Trachea (tissue), 1 donor: ENCODE data around the gene GNPAT.

DNA sequence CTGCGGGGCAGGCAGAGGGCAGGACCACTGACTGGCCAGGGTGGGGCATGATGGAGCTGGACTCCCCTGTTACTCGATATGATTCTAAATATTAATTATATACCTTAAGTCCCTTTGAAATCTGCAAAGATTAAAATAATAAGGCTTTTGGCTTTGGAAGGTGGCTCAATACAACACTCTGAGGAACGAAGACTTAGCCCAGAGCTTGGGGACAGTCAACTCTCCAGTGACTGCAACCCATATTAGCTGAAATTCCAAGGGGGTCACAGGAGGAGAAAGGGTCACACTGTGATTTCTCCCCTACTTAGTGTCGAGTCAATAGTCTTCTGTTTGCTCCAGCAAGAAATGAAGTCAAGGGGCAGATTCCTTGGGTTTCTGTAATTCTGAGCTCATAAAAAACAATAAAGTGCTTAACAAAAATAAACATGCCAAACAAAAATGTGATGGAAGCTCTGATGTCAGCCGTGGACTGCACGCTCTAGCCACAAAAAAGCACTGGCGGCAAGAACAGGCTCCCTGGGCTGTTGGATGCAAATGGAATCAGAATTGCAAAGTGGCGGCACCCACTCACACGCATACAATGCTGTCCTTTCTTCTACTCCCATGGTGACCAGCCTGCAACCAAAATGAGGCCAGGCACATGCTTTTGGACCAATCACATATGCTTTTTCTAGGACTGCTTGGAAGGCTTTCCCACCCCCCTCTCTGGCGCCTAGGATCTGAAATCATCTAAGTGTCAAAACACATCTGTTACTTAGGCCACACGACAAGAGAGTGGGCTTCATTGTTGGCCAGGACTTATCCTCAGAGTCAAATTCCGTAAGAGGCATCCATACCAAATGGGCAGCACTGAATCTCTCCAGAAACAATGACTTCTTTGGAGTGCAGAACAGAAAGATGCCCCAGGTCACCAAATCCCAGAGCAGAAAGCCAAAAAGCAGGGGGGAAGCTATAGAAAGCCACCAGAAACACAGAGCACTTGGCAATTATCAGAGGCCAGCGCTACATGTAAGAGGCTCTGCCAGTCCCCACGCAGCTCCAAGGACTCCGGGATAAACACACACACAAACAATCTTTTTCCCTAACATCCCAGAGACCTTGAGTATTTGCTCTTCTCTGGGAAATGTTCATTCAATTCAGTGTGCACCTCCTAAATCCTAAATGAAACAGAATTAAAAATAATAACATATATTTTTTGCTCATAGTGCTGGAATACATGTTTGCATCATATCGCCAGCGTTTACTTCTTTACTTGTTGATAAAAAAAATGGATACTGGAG lies 9.2 kb downstream of the C1orf198 start:
- PRO-cap = no peak

GRCh38 chr1:230938115-230938947 lies 40.3 kb downstream of the TTC13 start:
- PRO-cap = no peak

GRCh38 chr1:230999712-231000764 lies 21.1 kb downstream of the ARV1 start:
- PRO-cap = no peak

- PRO-cap = no peak
Measured at GRCh38 chr1:231038951-231040031, 763 bp downstream of the FAM89A start.

DNA sequence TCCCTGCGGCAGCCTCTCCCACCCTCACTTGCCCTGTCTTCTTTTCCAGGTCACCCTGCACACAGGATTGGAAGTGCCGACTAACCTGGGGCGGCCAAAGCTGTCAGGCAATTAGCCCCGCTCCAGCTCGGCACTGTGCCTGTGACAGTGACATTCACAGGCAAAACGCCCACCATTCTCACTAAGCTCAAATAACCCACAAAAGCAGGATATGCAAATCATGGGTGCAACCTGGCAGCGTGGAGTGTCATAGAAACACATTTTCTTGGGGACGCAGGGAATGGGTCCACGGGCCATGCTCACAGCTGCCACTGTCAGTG lies 25.7 kb downstream of the C1orf131 start:
- PRO-cap = no peak

GRCh38 chr1:231232758-231233437 lies 8.1 kb downstream of the C1orf131 start:
- PRO-cap = no peak

- PRO-cap = bidirectional peak, plus-strand start at chr1:231241223, minus-strand start at chr1:231241112
Measured at GRCh38 chr1:231240991-231241949, at the start of gene GNPAT. Gene GNPAT (plus strand): TSS chr1:231241212.

DNA sequence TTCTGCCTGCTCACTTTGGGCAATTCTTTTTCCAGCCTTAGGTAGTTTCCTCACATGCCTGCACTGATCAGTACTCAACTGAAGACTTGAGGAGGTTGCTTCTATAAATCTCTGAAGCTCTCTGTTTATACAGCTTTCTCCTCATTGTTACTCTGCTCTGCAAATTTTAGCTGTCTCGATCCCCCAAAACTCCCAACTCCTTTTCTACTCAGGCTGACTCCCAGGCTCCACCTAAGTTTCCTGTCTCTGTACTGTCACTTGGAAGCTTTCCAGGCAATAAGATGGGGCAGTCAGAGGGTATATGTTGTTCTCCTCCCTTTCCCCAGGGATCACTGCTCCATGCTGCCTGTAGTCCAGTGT lies 13.3 kb downstream of the TSNAX start:
- PRO-cap = unidirectional peak, minus-strand start at position 158 of the sequence

GRCh38 chr1:231684672-231685354 lies 58.2 kb downstream of the DISC1 start:
- PRO-cap = no peak

DNA sequence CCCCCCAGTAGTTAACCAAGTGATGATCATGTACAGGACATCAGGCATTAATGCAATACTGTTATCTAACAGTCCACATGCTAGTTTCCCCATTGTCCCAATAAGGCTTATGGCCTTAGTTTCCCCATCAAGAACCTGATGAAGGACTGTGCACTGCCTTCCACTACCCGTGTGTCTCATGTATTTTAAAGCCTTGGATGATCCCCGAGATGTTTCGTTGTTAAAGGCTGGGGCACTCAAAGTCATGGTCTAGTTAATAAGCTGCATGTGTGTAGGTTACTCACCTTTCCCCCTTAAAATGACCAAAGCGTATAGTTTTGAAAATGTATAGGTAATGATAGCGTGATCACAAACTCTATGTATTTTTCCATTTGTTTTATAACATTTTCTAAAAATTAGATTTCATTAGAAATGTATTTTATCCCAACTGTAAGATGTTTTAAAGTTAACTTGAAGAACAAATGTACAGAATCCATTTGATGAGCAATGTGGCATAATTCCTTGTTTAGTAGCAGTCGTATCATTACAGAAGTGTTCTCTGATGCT lies 195.0 kb downstream of the SIPA1L2 start:
- PRO-cap = no peak

DNA sequence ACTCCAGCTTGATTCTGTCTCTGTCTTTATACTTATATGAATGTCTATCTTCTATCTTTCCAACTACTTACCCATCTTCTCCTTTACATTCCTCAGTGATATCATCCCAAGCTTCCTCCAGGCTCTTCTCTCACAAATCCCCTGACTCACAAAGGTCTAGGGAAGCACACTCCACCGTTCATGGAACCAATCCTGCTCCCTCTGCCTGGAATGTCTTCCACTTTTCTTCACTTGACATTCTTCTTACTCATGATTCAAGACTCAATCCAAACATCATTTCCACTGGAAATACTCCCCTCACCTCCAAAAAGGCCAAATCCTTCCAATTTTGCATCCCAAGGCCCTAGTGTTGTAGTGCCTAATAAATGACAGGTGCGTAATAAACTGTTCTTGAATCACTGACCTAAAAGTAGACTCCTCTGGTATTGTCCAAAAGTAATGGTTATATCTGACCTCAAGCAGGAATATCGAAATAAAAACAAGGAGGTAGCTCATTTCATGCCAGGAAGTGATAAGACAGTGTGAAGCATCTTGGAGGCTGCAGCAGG lies 132.1 kb downstream of the SIPA1L2 start:
- PRO-cap = no peak

DNA sequence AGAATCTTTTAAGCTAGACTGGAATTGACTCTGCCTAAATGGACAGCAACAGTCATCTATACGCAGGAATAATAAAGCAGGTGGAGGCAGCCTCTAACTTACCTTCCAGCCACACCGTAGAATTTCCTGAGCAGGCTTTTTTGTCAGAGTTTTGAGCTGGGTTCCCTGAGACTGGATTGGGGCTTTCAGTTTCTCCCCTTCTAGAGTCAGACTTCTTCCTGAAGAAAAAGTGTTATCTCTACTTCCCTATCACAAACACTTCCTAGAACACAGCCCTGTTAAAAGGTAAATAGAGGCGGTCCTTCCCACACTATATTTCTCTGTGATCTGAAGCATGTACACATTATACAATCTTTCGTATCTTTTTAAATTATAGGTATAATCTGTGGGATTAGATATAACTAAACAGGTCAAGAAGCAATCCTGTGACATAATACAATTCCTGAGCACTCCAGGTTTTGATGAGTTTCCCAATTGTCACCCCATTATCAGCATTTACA lies 1.3 kb upstream of the SIPA1L2 start:
- PRO-cap = no peak

GRCh38 chr1:232982139-232983068 lies 32.0 kb downstream of the NTPCR start:
- PRO-cap = no peak

GRCh38 chr1:233113581-233114108 lies 163.2 kb downstream of the NTPCR start:
- PRO-cap = no peak

GRCh38 chr1:233369482-233370104 lies 42.1 kb downstream of the MAP3K21 start:
- PRO-cap = no peak

- PRO-cap = no peak
Measured at GRCh38 chr1:233520254-233520962, 93.5 kb upstream of the KCNK1 start.

- PRO-cap = no peak
Measured at GRCh38 chr1:233646119-233646776, 32.3 kb downstream of the KCNK1 start.

DNA sequence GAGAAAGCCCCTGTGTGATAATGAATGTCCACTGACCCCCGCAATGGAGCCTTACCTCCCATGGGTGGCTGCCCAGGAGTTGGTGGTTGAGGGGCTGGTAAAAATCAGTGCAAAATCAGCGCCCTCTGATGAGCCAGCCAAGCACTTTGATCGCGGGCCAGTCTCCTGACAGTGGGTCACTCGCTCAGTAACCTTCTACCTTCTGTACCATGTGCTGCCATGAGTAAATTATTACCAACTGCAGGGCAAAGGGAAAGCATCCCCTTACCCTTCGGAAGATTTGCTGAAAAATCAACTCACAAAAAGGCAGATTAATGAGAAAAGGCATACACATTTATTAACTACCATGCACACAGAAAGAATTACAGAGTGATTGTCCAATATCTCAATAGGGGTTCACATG lies 58.8 kb downstream of the KCNK1 start:
- PRO-cap = no peak

GRCh38 chr1:234315120-234315649 lies 58.1 kb upstream of the COA6 start:
- PRO-cap = no peak

GRCh38 chr1:234371548-234371861 lies 1.8 kb upstream of the COA6 start:
- PRO-cap = no peak